ENCODE measurements around a stretch of chr22.

- RRBS, 2 experiments, result no CpG with 5 or more reads among the region's 10 CpGs
These were observed 378.6 kb downstream of the TAFA5 start for GRCh38 chr22:48868016-48868386.

GRCh38 chr22:48882822-48883216 is 393.5 kb downstream of the TAFA5 start:
- RRBS, 2 experiments, result 48 to 63% methylated on average over 8 of the region's 14 CpGs

DNA sequence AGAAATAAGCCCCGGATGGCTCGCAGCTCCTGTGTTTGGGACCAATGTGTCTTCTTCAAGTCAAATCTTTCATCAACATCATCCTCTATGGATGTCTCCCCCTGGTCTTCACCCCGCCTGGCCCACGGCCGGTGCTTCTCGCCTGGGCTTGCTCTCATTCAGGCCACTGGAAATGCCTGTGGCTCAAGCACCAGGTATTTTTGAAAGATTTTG is 568.5 kb downstream of the TAFA5 start:
- RRBS, 2 experiments, result no CpG with 5 or more reads among the region's 6 CpGs

- RRBS, 2 experiments, result no CpG with 5 or more reads among the region's 10 CpGs
These were observed 66.4 kb downstream of the BRD1 start for GRCh38 chr22:49761232-49761742.

GRCh38 chr22:49770553-49770758 is 57.2 kb downstream of the BRD1 start:
- RRBS, 2 experiments, result no CpG with 5 or more reads among the region's 7 CpGs

DNA sequence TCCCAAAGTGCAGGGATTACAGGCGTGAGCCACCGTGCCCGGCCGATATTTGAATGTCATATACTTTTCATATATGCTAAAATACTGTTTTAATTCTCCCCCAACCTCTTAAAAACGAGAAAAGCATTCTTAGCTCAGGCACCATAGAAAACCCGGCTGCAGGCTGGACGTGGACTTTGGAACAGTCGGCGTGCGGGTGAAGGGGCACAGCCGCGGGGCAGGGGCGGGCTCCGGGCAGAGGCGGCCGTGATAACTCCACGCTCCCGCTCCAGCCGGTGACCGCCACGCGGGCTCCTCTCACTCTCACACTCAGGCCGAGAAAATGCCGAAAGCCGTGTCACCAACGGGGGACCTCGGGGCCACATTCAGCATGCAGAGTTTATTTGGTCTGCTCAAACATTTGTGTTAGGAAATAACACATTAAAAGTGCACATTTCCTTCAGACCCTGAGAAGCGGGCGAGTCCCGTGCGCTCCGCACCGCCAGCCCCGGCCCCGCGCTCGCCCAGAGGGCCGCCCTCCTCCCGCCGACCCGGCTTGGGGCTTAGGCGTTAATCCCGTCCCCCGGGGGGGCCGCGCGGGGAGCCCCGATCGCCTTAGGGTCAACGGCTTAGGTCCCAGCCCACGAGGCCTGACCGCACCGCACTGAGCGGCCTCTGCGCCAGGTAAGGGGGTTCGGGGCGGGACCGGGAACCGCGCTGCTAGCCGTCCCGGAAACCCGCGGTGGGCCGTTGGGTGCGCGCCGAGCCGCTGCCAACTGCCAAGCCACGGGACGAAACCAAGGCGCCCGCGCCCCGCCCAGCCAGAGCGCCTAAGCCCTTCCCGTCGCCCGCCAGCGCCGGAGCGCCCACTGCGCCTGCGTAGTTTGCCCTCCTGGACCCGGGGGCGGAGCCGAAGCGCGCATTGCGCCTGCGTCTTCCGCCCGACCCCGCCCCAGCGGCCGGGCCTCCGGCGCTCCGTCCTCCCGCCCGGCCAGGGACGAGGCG is 595 bp upstream of the ZBED4 start:
- RRBS, 2 experiments, result 2% methylated on average over 39 of the region's 103 CpGs

DNA sequence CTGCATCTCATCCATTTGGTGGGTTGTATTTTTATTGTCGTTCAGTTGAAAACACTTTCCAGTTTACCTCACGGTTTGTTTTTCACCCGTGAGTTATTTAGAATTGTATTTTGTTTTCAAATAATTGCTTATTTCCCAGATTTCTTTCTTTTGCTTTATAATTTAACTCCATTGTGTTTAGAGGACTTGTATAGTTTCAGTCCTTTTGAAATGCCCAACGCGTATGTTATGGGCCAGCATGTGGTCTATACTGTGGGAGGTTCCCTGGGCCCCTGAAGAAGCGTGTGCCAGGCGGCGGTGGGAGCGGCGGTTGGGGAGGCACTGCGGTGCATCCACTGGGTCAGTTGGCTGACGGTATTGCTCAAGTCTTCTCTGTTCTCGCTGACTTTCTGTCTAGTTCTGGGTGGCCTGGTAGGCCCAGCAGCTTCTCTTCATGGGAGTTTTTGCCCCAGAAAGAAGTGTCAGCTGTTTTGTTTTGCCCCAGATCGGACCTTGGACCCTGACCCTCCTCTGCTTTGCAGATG is 13.5 kb downstream of the ZBED4 start:
- RRBS, 2 experiments, result no CpG with 5 or more reads among the region's 14 CpGs

DNA sequence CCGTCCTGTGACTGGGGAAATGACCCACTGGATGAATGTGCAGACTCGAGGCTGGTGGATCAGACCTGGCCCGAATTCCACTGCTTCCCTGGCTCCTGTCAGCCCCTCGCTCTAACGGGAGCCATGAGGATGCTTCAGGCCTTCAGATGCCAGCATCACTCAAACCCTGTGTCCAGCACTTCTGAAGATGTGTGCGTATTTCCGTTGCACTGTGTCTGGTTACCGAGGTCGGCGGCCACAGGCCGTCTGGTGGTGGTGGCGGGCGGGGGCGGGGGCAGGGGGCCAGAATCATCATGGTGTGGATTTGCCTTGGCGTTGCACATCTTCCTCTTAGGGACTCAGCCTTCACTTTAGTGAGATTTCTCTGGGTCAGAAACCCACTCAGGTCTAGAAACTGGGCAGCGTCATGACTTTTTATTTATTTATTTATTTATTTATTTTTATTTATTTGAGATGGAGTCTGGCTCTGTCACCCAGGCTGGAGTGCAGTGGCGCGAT is 13.5 kb downstream of the CRELD2 start:
- RRBS, 2 experiments, result no CpG with 5 or more reads among the region's 18 CpGs

- RRBS, 2 experiments, result 92 to 98% methylated on average over 3 of the region's 24 CpGs
These were observed 4.9 kb upstream of the PIM3 start for GRCh38 chr22:49955448-49956204.

GRCh38 chr22:49971815-49972191 is 11.2 kb downstream of the PIM3 start:
- RRBS, 2 experiments, result no CpG with 5 or more reads among the region's 23 CpGs

DNA sequence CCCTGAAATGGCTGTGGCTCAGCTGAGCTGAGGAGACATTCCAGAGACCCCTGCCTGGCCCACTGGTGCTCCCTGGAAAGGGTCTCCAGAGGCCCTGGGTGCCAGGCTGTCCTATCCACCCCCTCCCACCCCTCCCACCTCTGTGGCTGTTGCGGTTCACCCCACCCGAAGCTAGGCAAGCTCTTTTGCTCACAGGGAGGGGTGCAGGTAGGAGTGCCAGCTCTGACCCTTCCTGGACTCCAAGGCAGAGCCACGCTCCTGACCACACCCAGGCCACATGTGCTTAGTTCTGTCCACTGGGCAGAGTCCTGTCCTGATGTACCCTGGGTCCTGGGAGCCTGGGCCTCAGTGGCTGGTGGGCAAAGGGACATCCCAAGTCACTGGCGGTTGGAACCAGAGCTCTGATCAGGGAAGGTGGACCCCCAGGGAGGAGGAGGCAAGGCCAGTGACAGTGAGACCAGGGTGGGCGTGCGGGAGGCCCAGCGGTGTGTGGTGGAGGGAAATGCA is 16.4 kb downstream of the IL17REL start:
- RRBS, 2 experiments, result no CpG with 5 or more reads among the region's 7 CpGs

- RRBS, 2 experiments, result 100% methylated on average over 1 of the region's 15 CpGs; no CpG with 5 or more reads in 1 of the 2 experiments
These were observed 4.3 kb upstream of the IL17REL start for GRCh38 chr22:50016813-50017409.

DNA sequence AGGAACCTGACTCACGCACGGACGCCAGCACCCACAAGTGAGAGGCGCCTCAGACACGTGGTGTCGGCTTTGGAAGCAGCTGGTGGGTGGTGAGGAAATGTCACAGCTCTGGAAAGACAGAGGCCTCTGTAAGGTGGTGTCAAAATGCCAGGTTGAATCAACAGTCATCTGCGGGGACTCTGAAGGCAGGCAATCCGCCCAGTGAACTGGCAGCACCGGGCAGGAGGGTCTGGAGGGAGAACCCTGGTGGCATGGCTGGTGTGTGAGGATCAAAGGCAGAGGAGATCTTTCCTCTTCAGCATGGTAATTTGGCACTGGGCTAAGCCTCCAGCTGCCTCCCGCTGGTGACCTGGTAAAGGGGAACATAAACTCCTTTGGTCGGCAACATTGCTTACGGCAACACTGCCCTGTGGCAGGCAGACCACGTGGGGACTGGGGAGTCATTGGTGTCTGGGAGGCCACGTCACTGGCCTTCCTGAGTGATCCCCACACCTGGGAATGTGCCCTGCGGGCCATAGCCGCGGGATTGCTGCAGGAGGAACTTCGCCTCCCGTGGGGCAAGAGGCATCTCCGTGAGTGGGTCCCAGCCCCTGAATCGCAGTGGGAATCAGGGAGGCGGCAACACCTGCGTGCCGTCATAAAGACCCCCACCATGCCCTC is 15.5 kb upstream of the IL17REL start:
- RRBS, 2 experiments, result no CpG with 5 or more reads among the region's 24 CpGs

DNA sequence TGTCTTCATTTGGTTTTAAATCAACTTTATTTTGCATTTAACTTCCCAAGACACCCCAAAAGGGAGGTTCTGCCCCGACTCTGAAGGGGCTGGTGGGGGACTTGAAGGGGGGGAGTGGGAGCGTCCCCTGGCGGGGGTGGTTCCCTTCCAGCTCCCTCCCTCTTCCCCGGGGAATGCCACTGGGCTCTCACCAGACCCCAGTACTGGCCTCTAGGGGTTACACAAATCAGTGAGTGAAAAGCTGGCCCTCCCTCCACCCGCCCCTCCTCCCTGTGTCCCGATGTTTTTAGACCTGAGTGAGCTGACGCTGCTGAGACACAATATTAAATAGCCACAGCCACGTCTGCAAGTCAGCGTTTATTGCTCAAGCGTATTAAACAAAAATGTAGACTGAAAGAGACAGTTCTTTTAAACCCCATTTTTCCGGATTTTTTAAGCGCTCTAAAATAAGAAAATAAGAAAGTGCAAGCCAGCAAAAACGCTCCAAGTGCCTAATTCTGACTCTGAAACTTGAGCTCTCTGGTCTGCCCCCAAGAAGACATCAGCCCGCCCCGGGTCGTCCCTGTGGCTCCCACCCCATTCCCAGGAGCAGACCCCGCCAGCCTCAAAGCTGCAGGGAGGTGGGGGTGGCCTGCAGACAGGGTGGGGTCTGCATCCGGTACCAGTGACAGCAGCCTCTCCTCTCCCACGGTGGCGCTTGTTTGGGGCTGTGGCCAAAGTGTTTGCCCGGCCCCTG is 26.0 kb downstream of the MLC1 start:
- RRBS, 2 experiments, result 76 to 85% methylated on average over 6 of the region's 21 CpGs

GRCh38 chr22:50090092-50090423 is 252 bp downstream of the MOV10L1 start:
- RRBS, 2 experiments, result 76 to 78% methylated on average over 28 of the region's 32 CpGs

DNA sequence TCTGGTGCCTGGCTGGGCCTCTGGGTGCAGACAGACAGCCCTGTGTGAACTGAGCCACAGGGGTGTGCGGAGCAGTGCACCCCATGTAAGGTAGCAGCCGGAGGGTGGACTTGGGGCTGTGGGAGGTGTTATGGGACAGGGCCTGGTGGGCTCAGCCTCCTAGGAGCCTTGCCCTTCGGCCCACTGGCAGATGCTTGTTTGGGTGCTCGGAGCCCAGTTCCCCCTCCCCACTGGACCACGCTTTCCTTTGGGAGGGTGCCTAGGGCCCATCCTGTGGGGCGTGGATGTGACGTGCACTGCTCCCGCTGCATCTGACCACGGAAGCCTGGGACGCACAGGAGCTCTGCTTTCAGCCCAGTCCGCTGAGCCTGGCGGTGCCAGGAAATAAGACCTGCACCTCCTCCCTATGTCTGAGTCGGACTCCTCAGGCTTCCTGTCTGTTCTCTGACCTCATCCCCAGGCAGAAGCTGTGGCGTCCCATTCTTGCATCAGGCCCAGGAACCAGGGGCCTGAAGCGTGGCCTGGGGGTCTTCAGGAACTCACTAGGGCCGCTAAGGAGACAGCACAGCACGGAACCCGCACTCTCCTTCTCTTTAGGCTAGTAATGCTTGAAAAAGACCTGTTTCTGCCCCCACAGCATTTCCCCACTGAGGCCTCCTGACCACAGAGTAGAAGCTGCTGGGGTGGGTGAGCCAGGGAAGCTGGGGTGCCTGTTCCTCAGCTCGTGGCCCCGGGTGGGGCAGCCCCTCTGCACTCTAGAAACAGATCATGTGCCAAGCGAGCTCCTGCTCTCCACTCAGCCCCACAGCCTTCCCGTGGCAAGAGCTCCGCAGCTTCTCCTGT is 22.4 kb downstream of the MOV10L1 start:
- RRBS, 2 experiments, result no CpG with 5 or more reads among the region's 23 CpGs

GRCh38 chr22:50183528-50184441 is 1.9 kb upstream of the TRABD start:
- RRBS, 2 experiments, result 57 to 59% methylated on average over 7 of the region's 26 CpGs

- RRBS, 2 experiments, result 92% methylated on average over 3 of the region's 7 CpGs; no CpG with 5 or more reads in 1 of the 2 experiments
These were observed 3.9 kb downstream of the TRABD start for GRCh38 chr22:50189643-50190058.

DNA sequence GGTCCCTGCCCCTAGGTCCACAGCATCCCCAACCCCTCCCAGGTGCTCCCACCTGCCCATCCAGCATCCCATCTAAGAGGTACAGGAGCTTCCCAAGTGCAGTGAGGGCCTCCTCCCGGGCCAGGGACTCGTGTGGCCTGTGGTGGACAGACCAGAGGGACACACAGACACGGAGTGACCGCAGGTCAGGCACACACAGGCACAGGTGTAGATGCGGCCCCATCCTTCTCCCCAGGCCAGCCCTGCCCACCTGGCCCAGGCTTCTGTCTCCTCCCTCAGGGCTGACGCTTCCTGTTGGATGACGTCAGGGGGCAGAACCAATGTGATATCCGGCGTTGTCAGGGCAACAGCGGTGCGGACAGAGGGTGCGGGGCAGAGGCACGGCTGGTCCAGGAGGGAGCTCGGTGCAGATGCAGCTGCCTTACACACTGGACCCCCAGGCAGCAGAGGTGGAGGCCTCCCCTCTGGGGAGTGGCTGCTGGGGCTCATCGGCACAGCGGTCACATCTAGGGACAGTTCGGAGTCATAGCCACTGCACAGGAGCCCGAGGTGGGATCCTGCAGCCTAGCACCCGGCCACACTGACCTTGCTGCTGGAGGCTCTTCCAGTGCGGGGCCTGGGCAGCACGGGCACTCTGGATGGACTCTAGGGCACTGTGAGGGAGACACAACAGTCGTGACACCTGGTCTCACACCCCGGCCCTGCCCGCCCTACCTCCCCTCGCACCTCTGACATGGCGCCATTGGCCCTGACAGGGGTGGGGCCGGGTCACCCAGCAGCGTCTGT is 3.0 kb upstream of the TUBGCP6 start:
- RRBS, 2 experiments, result 75% methylated on average over 5 to 6 of the region's 28 CpGs

DNA sequence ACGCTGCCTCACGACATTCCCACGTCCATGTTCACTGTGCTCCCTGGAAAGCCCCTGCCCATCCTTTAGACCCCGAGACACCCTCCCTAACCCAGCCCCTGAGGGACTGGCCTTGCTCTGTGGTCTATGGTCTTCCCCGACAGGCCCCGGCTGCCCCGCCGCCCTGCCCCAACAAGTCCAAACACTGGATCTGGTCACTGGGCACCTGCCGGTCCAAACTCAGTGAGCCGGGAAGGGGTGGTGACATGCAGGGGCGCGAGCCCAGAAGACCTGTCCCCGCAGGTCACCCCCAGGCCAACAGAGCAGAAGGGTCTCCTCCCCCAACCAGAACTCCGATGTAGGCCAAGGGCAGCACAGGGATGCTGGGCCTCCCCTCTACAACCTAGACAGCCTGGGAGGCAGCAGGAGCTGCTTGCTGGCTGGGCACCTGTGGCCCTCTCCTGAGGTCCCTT is 9.5 kb downstream of the PLXNB2 start:
- RRBS, 2 experiments, result 92 to 96% methylated on average over 4 of the region's 14 CpGs

Measured in LNCaP clone FGC (cell line).